B cell (primary cell): ENCODE measurements around the genes ZBED4, IL17REL and MOV10L1.

DNA sequence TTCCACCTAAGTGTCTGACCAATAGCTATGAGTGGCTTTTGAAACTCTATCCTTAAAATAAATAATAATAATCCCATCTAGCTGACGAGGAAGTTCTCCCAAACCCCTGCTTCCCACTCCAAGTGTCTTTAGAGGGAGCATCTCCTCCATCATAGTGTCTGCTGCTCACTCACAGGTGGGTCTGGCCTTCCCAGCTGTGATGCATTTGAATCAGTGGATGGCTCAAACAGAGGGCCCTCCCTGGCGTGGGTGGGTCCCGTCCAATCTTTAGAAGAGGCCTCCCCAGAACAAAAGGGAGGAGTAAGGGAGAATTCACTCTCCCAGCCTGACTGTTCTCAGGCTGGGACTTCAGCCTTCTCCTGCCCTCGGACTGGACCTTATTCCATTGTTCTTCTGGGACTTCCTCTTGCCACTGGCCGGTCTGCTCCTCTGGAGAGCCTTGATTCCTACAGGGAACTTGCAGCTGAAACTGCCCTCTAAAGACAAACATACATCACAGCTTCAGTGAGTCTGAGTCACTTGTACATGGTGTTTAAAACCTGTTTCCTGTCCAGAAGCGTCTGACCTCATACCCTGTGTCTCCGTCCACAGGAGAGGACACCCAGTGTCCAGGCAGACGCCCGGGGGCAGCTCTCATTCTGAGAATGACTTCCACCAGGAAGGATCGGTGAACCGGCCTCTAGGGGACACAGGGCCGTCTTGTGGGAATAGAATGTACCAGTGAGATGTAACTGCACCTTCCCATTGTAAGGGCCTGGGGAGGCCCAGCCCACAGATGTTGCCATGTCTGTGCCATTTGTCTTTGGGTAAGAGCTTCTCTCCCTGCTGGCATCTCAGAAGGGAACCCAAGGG, 234.7 kb downstream of the BRD1 start:
- PRO-cap, result no peak
- CAGE, long polyA plus RNA, result no peak

DNA sequence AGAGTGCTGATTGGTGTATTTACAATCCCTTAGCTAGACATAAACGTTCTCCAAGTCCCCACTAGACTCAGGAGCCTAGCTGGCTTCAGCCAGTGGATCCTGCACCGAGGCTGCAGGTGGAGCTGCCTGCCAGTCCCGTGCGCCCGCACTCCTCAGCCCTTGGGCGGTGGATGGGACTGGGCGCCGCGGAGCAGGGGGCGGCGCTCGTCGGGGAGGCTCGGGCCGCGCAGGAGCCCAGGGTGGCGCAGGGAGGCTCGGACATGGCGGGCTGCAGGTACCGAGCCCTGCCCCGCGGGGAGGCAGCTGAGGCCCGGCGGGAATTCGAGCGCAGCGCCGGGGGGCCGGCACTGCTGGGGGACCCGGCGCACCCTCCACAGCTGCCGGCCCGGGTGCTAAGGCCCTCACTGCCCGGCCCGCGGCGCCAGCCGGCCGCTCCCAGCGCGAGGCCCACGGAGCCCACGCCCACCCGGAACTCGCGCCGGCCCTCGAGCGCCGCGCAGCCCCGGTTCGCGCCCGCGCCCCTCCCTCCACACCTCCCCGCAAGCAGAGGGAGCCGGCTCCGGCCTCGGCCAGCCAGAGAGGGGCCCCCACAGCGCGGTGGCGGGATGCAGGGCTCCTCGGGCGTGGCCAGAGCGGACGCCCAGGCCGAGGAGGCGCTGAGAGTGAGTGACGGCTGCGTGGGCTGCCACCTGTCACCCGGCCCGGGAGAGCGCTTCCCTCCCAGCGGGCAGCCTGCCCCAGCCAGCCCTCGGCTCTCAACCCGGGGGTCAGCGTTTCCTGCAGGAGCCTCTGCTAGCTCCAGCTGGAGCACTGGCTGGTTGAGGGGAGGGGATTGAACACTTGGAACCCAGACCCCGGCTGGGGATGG, 157.4 kb downstream of the BRD1 start:
- PRO-cap, result unidirectional peak, plus-strand start at position 92 of the sequence
- CAGE, long polyA plus RNA, result no peak

DNA sequence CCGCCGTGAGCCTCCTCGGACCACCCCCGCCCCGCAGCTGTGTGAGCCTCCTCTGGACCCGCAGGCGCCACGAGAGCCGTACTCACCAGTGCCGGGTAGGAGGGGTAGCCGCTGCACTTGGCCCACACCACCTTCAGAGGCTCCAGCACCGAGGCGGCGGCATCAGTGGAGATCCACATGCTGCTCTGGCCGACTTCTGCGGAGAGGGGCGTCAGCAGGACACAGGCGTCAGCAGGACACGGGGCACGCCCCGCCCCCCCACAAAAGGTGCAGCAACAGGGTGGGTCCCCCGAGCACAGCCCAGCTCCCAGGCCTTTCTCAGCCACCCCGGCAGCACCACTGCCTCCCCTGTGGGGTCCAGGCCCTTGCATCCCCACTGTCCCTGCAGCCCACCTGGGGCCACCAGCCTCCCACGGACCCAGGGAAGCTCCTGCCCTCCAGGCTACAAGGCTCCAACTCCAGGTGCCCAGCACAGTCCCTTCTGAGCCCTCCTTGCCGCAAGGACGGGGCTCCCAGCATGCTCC, 51.6 kb downstream of the BRD1 start:
- PRO-cap, result no peak
- CAGE, long polyA plus RNA, result no peak

GRCh38 chr22:49800791-49801423, 26.8 kb downstream of the BRD1 start:
- PRO-cap, result no peak
- CAGE, long polyA plus RNA, result no peak

- PRO-cap, result bidirectional peak, plus-strand start at chr22:49853859, minus-strand start at chr22:49853606
- CAGE, long polyA plus RNA, result no peak
Observed at GRCh38 chr22:49852757-49853740, 595 bp upstream of the ZBED4 start.

- PRO-cap, result bidirectional peak, plus-strand start at chr22:49853859, minus-strand start at chr22:49853606; unidirectional peak, minus-strand start at chr22:49854502
- CAGE, long polyA plus RNA, result no peak
Observed at GRCh38 chr22:49853741-49854857, at the start of gene ZBED4. ZBED4 (plus strand) TSS chr22:49853844.

DNA sequence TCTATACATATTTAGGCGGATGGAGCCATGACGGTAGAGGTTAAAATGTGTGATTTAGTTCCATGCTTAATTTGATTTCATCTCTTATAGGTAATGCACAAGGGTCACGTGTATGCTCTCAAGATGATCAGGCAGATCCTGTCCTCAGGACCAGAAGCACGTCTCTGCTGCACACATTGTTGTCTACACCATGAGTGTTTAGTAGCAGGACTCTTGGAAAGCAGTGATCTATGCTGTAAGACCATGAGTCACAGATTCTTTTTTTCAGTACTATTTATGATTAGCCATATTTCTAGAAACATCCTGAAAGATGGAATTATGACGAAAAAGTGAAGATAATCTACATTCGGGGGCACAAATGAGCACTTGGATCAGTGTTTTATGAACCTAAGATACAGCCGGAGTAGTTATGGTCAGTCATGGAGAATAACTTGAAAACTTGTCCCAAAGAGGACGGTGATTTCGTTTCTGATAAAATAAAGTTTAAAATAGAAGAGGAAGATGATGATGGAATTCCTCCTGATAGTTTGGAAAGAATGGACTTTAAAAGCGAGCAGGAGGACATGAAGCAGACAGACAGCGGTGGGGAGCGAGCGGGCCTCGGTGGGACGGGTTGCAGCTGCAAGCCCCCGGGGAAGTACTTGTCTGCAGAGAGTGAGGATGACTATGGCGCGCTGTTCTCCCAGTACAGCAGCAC, 29.7 kb downstream of the ZBED4 start:
- PRO-cap, result unidirectional peak, plus-strand start at position 579 of the sequence
- CAGE, long polyA plus RNA, result no peak

DNA sequence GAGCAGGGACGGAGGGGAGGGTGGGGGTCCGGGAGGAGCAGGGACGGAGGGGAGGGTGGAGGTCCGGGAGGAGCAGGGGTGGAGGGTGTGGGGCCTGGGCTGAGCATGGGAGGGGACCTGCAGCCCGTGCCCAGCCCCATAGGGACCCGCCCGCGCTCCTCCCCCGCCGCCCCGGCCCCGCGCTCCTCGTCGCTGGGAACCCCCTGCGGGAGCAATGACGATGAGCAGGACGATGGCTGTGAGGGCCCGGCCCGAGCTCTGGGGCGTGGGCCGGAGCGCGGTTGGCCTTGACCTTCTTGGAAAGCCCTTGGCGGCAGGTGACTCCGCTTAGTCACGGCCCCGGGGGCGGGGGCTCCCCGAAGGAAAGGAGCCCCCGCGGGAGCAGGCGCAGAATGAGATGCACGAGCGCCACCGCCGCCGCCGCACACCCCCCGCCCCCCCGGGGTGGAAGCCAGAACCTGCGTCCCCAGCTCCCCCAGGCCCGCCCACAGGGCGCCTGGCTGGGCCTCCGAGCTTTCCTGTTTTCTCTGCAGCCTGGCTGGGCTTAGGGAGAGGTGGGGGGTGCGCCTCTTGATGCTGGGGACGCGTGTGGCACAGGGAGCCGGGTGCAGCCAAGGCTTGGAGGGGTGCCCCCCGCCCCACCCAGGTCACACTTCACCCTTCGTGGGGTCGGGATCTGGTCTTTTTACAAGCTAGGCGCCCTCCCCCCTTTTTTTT, 17.7 kb downstream of the CRELD2 start:
- PRO-cap, result bidirectional peak, plus-strand start at position 214 of the sequence, minus-strand start at position 119 of the sequence; bidirectional peak, plus-strand start at position 530 of the sequence, minus-strand start at position 394 of the sequence
- CAGE, long polyA plus RNA, result no peak

DNA sequence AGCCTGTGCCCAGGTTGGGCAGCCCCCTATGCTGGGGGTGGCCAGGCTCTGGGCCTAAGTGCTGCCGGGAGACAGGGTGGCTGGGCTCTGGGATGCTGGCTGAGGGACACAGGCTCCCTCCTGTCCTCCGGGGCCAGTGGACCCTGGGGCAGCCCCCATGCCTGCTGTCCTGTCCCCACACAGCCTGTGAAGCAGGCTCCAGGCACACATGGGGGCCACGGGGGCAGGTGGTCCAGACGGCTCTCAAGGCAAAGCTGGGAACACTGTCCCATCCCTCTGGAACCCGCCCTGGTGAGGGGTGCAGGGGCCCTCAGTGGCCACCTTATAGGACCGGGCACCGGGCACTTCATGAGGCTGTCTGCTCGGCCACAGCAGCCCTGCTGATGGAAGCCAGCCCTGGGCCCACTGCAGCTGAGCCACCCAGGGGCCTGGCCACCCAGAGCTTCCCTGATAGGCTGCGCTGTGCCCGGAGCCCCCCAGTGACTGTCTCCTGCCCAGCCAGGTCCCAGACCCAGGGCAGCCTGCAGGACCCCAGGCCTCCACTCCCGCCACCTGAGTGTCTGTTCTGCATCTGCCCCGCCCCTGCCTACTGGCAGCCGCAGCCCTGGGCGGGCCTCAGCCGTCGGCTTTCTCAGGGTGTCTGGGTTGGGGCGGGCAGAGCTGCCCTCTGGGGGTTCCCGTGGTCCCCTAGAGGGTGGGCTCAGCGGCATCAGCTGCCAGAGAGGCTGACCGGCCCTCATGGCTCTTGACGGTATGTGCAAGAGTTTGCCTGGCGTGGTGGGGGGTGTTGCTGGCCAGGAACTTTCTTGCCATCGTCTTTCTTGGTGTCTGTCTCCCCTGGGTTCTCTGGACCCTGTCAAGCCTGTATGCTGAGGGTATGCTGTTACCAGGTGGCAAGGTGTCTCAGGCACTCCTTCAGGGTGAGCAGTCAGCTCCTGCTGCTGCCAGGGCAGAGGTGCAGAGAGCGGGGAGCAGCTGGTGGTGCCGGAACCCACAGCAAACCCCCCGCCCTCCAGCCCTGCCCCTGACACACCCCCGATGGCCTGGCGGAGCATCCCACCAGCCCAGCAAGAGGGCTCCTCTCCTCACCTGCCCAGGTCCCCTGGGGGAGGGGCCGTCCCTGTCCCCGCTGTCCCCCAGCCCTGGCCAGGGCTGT, 12.4 kb upstream of the PIM3 start:
- PRO-cap, result no peak
- CAGE, long polyA plus RNA, result no peak

DNA sequence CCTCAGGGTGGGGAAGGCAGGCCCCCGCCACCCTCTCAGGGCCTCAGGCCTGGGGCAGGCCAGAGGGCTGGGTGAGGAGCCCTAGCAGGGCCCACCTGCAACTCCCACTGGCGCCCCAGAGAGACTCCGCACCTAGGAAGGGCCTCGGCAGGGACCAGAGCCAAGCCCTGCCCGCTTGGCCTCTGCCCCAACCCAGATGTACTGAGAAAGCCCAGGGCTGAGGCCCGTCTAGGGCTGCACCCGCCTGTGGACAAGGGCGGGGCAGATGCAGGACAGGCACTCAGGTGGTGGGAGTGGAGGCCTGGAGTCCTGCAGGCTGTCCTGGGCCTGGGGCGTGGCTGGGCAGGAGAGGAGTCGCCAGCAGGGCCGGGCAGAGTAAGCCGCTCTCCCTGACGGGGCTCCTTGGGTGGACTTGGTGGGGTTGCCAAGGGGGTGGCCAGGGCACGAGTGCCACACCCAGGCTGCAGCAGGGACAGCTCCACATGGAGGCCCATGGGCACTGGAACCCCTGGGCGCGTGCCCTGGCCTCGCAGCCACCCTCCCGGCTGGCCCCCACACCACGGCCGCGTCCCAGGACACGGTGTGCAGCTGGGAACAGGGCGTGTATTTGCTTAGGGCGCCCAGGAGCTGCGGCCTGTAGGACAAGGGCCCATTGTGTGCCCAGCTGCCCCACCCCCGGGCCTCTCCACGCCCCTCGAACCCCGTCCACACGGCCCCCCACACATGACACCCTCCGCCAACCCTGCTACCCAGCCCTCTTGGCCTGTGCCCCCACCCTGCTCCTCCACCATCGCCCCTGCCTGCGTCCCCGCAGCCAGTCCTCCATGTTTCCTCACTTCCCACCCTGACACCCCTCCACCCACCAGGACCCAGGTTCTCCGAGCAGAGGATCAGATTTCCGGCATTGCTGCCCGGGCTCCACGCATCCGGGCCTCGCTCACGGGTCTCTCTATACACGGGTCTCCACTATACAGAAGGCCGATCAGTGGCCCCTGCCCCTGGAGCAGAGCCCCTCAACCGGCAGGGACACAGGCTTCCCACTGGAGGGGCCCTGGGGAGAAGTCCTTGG, 11.3 kb upstream of the PIM3 start:
- PRO-cap, result no peak
- CAGE, long polyA plus RNA, result no peak

DNA sequence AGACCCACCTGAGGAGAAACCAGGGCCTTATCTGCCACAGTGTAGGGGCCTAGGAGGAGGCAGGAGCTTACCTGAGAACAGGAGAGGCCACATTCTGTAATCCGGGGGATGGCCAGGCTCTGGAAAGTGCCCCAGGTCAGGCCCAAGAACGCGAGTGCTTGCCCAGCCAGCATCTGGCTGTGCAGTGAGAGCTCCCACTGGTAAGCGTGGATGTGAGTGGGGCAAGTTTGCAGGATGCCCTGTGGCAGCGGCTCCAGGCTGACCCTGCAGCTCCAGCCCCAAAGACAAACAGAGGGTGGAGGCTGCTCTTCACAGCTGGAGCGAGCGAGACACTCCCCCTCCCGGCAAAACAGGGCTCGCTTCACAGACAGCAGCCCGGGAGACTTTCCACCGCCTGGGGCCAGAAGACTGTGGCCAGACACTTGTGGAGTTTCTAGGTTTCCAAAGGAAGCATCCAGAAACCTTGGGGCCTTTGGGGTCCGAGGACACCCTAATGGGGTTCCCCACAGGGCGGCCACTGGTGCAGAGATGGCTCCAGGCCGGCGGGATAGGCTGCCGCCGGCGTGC, at the start of gene IL17REL:
Gene IL17REL, minus strand, starts transcription at position 292 of the 567 bp plus-strand sequence.
- PRO-cap, result no peak
- CAGE, long polyA plus RNA, result no peak

- PRO-cap, result no peak
- CAGE, long polyA plus RNA, result no peak
Observed at GRCh38 chr22:50089554-50090091, at the start of gene MOV10L1. MOV10L1 (plus strand) TSS chr22:50090006.

DNA sequence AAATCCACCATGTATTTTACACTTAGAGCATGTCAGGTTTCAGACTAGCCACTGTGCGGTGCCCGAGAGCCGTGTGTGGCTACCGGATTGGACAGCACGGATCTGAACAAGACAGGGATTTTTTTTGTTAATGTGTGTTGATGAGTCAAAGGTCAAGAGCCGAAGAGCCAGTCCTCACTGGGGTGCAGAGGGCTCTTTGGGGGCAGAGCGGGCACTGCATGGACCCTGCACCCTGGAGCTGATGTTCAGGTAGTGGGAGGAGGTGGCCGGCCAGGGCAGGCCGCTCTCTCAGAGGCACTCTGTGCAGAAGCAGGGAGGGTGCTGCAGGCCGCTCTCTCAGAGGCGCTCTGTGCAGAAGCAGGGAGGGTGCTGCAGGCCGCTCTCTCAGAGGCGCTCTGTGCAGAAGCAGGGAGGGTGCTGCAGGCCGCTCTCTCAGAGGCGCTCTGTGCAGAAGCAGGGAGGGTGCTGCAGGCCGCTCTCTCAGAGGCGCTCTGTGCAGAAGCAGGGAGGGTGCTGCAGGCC, 23.6 kb upstream of the PANX2 start:
- PRO-cap, result no peak
- CAGE, long polyA plus RNA, result no peak

- PRO-cap, result no peak
- CAGE, long polyA plus RNA, result no peak
Observed at GRCh38 chr22:50188189-50189300, 2.8 kb downstream of the TRABD start.

DNA sequence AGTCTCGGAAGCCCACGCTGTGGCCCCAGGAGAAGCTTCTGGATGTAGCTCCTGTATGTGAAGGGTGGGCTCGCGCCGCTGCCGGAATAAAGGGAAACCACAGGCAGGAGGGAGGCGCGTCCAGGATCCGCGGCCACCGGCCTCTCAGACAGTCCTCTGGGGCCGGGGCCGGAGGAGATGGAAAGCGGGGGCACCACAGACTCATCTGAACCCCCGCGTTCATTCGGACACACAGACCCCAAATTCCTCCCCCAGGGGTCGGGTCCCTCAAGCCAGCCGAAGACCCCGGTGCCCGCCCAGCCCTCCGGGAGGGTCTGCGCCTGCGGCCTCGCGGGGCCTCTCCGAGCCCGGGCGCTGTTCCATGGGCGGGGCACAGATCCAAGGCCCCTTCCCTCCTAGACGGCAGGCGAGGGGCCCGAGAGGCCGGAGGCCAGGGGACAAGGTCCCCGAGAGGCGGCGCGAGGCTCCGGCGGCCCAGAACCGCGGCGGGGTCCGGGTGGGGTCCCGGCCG, 608 bp upstream of the SELENOO start:
- PRO-cap, result no peak
- CAGE, long polyA plus RNA, result no peak

DNA sequence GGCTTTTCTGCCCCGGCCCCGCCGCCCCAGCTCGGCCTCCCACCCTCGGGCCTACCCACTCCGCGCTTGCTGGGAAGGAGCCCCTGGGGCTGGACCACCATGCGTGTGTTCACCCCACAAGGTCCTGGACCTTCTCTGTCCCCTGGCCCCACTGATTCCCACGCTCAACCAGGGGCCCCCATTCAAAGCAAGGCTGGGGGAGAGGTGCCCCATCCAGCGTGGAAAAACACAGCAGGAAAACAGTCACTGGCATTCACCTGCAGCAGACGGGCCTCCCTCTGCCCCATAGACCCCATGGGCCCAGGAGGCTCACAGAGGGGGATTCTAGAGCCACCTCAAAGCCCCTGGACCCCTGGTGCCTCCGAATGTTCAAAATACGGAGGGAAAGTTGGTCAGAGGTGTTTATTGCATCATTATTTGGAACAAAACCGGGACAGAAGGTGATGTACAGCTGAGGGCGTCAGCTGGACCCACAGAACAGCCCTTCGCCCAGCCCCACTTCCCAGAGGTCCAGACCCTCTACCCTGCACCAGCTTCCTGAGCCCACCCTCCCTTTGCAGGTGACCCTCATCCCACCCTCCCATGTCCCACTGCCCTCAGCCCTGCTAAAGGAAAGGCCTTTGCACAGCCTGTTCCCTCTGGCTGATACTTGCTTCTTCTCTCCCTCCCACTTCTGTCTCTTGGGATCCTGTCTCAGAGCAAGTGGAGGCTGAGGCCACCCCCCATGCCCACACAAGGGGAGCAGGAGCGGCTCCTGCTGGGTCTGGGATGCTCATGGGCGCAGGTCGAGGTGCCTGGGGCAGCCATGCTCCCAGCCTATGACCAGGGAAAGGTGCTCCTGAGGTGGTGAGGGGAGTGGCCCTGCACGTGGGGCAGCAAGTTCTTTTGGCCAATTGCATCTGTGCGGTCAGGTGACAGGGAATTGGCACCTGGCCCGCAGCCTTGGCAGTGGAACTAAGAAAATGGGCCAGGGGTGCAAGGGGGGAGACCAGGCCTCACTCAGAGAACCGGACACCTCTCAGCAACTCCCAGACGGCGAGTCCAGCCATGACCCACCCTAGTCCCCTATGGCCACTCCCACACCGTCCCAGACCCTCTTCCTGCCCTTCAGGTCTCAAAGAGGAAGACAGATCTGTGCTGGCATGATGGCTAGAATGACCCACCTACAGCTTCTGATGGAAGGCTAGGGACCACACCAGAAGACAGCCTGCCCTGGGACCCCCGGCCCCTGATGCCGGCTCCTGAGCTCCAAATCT, 1.7 kb downstream of the MAPK11 start:
- PRO-cap, result no peak
- CAGE, long polyA plus RNA, result no peak

DNA sequence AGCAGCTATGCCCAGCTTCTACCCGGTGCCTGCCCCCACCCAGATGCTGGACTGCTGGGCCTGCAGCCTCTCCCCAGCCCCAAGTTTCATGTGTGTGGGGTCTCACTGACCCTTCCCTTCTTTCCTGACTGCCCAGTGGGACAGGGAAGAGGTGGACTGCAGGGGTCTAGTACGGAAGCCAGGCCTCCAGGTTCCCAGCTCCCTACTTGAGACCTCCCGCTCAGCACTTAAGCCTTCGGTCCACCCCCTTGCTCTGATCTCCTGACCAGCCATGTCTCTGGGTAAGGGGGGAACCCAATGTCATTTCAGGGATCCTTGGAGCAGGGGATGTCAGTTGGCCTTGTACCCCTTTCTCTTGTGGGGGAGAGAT, 2.6 kb upstream of the MAPK11 start:
- PRO-cap, result no peak
- CAGE, long polyA plus RNA, result no peak

DNA sequence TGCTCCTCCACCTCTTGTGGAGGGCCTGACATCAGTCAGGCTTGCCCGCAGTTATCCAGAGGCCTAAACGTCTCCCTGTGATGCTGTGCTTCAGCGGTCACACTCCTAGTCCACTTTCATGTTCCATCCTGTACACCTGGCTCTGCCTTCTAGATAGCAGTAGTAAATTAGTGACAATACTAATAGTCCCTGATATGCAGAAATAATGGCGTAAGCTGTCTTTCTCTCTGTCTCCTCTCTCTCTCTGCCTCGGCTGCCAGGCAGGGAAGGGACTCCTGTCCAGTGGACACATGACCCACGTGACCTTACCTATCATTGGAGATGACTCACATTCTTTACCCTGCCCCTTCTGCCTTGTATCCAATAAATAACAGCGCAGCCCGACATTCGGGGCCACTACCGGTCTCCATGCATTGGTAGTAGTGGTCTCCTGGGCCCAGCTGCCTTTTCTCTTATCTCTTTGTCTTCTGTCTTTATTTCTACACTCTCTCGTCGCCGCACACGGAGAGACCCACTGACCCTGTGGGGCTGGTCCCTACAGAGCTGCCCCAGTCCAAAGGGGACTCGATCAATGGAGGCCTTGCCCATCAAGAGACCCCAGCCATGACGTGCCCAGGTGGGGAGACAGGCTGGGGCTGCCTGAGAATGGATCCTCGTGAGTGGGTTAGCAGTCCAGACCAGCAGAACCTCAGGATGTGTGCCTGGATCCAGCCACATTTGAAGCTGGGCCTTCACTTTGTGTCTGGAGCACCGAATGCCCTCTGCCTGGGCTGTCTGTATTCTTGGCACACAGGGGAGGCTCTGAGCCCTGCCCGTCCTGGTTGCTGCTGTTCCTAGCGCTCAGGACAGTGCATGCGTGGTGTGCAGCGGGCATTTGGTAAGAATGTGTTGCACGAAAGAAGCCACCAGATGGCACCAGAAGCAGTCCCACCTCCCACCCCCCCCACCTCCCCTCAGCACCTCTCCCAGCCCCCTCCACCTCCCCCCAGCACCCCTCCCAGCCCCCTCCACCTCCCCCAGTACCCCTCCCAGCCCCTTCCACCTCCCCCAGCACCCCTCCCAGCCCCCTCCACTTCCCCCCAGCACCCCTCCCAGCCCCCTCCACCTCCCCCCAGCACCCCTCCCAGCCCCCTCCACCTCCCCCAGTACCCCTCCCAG, 3.9 kb upstream of the MAPK11 start:
- PRO-cap, result no peak
- CAGE, long polyA plus RNA, result no peak

DNA sequence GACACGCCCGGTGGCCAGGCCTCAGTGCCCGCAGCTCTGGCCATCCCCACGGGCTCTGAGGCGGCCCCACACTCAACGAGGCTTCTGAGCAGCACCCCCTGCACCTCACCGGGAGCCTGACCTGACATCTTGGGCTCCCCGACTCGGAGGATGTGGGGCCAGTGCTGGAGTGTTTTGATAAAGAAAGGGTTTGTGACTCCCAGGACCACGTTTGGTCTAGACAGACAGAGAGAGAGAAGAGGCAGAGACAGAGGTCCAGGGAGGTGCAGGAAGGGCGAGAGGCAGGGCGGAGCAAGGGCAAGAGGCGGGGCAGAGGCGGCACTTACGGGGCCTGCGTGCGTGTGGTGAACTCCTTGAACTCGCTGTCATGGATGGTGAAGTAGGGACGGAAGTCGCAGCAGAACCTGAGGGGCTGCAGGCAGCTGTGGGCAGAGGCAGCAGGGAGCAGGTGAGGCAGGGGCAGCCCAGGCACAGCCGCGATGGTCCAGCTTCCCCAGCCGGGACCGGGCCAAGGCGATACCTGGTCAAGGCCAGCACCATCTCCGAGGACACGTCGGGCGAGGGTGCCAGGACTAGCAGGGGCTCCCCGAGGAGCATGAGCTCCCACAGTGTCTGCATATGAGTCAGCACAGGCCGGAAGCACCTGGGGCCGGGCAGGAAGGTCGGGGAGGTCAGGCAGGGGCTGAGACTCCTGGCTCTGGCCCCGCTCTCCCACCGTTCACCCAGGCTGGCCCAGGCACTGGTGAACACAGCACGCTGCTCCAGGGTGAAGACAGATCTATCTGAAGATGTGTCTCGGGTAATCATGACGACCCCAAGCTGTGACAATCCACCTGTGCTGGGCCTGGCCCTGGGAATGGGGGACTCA, 7.1 kb upstream of the PLXNB2 start:
- PRO-cap, result bidirectional peak, plus-strand start at position 431 of the sequence, minus-strand start at position 226 of the sequence; bidirectional peak, plus-strand start at position 751 of the sequence, minus-strand start at position 597 of the sequence
- CAGE, long polyA plus RNA, result no peak

DNA sequence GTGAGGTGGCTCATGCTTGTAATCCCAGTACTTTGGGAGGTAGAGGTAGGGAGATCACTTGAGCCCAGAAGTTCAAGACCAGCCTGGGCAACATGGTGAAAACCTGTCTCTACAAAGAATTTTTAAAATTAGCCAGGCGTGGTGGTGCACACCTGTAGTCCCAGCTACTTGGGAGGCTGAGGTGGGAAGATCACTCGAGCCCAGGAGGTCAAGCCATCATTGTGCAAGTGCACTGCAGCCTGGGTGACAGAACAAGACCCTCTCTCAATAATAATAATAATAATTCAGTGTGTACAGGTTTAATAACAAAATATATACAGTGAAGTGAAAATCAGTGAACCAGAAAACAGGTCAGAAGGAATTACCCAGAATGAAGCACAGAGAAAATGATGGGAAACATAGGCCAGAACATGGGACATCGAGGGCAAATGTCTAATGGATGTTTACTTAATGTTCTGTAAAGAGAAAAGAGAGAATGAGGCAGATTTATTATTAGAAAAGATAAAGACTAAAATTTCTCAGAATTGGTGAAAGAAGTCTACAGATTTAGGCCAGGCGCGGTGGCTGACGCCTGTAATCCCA, 34.1 kb downstream of the PPP6R2 start:
- PRO-cap, result no peak
- CAGE, long polyA plus RNA, result no peak